Metastatic Liver Carcinoma in the Lung (tissue), 2 donors: ENCODE data around the gene GSTO2.

- PRO-cap, 2 experiments, result peak in 2 of 2 experiments; most common plus-strand start chr10:103192679 (in 1); most common minus-strand start chr10:103192508 (in 1)
Measured at GRCh38 chr10:103192399-103192776, 684 bp downstream of the NT5C2 start.

DNA sequence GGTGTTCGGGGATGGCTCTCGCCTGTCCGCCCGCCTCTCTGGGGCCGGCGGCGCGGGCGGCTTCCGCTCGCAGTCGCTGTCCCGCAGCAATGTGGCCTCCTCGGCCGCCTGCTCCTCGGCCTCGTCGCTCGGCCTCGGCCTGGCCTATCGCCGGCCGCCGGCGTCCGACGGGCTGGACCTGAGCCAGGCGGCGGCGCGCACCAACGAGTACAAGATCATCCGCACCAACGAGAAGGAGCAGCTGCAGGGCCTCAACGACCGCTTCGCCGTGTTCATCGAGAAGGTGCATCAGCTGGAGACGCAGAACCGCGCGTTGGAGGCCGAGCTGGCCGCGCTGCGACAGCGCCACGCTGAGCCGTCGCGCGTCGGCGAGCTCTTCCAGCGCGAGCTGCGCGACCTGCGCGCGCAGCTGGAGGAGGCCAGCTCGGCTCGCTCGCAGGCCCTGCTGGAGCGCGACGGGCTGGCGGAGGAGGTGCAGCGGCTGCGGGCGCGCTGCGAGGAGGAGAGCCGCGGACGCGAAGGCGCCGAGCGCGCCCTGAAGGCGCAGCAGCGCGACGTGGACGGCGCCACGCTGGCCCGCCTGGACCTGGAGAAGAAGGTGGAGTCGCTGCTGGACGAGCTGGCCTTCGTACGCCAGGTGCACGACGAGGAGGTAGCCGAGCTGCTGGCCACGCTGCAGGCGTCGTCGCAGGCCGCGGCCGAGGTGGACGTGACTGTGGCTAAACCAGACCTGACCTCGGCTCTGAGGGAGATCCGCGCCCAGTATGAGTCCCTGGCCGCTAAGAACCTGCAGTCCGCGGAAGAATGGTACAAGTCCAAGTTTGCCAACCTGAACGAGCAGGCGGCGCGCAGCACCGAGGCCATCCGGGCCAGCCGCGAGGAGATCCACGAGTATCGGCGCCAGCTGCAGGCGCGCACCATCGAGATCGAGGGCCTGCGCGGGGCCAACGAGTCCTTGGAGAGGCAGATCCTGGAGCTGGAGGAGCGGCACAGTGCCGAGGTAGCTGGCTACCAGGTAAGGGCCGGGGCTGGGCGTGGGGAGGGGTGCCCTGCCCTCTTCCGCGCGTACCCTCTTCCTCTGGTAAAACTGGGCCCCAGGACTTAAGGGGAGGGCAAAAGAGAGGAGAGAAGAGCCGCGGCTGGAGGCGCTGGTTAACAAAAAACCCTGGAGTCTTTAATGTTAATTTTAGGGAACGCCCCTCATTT lies 727 bp downstream of the INA start:
- PRO-cap, 2 experiments, result no peak in any of the 2 experiments

DNA sequence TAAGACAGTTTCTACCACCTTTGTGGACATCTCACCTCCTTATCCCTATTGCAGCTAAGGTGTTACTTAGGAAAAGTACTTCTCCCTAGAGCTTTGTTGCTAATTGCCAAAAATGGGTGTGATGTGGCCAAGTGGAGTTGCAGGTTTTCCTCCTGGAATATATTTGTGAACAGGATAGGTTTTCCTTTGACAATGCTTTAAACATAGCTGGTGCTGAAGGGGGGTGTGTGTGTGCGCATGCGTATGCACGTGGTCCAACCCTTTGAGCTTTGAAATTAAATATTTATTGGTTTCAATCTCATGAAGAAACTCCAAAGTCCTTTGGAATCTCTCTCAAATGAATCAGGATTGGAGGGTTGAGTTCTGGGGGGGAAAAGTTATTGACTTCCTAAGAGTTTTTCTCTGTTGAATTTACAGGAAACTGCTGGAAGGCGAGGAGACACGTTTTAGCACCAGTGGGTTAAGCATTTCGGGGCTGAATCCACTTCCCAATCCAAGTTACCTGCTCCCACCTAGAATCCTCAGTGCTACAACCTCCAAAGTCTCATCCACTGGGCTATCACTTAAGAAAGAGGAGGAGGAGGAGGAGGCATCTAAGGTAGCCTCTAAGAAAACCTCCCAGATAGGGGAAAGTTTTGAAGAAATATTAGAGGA lies 11.1 kb downstream of the INA start:
- PRO-cap, 2 experiments, result no peak in any of the 2 experiments

GRCh38 chr10:103395590-103396345 lies 507 bp downstream of the ATP5MK start:
- PRO-cap, 2 experiments, result no peak in any of the 2 experiments

DNA sequence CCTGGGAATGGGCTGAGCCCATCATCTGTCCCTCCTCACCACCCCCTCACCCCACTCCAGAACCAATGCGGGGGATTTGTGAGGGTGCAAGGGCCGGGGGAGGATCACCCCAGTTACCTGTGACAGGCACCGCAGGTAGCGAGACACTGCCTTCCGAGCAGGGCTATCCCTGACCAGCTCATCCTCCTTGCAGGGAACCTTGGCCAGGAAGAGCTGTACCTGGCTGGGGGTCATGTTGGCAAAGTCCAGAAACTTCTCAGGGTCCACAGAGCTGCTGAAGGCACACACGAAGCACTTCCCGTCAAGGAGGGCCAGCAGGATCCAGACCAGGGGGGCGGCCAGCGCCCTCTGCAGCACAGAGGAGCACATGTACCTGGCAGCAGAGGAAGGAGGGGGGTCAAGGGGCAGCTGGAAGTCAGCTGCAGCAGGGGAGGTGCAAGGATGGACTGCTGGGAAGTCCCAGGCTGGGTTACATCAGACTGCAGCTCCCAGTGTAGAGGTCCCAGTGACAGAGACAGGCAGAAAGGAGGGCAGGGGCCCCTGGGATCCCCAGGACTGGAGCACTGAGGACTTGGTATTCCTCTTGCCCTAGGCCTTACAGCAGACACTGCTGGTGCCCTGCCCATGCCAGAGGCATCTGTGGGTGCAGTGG lies 2.7 kb downstream of the CALHM3 start:
- PRO-cap, 2 experiments, result no peak in any of the 2 experiments

DNA sequence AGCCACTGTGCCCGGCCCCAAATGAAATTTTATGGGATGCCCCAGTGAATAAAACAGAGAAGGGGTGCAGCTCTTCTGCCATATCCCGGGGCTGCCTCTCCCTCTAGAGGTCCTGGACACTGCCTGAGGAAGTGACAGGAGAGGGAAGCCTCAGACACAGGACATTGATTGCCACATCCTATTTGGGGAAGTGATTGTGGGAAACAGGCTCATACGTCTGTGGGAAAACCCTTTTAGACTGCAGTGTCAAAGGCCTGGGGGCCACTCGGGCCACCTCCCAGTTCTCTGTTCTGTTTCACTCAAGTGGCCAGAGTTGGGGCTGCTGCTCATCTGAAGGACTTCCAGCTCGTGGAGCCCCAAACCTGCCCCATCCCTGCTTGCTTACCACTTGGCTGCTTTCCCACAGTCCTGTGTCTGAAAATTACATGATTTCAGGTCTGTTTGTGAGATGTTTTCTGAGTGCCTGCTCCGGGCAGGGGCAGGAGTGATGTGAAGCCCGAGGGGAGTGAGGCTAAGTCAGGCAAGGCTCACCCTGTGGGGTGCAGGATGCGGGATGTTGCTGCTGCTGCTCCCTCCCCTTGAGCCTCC lies 58.2 kb downstream of the NEURL1 start:
- PRO-cap, 2 experiments, result no peak in any of the 2 experiments

DNA sequence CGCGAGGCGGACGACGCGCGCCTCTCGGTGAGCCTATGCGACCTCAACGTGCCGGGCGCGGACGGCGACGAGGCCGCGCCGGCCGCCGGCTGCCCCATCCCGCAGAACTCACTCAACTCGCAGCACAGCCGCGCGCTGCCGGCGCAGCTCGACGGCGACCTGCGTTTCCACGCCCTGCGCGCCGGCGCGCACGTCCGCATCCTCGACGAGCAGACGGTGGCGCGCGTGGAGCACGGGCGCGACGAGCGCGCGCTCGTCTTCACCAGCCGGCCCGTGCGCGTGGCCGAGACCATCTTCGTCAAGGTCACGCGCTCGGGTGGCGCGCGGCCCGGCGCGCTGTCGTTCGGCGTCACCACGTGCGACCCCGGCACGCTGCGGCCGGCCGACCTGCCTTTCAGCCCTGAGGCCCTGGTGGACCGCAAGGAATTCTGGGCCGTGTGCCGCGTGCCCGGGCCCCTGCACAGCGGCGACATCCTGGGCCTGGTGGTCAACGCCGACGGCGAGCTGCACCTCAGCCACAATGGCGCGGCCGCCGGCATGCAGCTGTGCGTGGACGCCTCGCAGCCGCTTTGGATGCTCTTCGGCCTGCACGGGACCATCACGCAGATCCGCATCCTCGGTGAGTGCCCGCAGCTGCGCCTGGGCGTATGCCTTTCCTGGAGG lies 91.2 kb downstream of the NEURL1 start:
- PRO-cap, 2 experiments, result peak in 2 of 2 experiments; most common minus-strand start position 110 of the sequence (in 2)

GRCh38 chr10:103637622-103638813 lies 144.5 kb downstream of the NEURL1 start:
- PRO-cap, 2 experiments, result no peak in any of the 2 experiments

GRCh38 chr10:103647027-103647622 lies 153.6 kb downstream of the NEURL1 start:
- PRO-cap, 2 experiments, result no peak in any of the 2 experiments

GRCh38 chr10:103660095-103660305 lies 166.5 kb downstream of the NEURL1 start:
- PRO-cap, 2 experiments, result peak in 2 of 2 experiments; most common plus-strand start chr10:103660159 (in 1)

DNA sequence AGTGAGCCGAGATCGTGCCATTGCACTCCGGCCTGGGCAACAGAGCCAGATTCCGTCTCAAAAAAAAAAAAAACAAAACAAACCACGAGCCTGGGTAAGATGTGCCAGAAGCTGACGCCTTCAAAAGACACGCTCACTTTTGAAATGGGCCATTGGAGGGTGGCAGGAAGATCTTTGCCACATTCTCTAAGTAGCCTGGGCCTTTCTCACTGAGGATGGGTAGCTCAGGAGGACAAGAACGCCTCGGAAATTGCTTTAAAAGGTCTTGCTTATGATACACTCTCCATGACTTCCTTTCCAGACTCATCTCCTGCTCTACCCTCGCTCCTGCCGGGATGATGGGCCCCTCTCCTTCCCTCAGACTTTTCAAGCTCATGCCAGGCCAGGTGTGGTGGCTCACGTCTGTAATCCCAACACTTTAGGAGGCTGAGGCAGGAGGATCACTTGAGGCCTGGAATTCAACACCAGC lies 172.6 kb downstream of the SH3PXD2A start:
- PRO-cap, 2 experiments, result no peak in any of the 2 experiments

DNA sequence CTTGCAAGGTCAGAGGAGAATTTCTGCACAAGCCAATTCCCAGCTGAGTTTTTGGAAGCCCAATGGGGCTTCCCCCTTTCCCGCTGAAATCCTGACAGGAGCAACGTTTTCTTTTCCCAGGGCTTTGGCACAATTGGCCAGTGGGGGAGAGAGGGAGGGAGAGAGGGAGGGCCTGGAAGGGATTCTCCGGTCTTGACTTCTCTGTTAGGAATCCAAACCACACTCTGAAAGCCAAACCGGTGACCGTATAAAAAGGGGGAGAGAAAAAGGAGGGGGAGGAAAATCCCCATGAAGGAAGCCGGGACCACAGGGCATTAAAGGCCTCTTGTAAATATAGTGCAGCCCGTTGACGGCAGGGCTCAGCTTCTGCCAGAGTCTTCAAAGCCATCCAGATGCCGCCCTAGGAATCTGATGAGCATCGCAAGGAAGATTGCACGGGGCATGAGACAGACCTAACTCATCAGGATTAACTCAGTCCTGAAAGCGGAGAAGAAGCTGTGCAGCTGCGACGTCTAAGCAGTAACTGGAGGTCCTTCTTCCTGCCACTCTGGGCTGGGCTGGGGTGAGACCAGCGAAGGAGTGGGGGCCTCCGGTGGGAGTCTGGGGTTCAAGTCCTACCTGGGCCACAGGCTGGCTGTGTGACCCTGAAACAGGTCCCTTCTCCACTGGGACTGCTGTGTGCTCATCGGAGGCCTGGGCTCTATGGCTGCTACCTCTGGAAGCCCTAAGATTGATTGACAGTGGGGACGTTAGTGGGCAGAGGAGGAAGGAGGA lies 115.9 kb downstream of the SH3PXD2A start:
- PRO-cap, 2 experiments, result no peak in any of the 2 experiments

- PRO-cap, 2 experiments, result no peak in any of the 2 experiments
Measured at GRCh38 chr10:103746372-103747650, 108.6 kb downstream of the SH3PXD2A start.

GRCh38 chr10:103784878-103785346 lies 70.5 kb downstream of the SH3PXD2A start:
- PRO-cap, 2 experiments, result no peak in any of the 2 experiments

DNA sequence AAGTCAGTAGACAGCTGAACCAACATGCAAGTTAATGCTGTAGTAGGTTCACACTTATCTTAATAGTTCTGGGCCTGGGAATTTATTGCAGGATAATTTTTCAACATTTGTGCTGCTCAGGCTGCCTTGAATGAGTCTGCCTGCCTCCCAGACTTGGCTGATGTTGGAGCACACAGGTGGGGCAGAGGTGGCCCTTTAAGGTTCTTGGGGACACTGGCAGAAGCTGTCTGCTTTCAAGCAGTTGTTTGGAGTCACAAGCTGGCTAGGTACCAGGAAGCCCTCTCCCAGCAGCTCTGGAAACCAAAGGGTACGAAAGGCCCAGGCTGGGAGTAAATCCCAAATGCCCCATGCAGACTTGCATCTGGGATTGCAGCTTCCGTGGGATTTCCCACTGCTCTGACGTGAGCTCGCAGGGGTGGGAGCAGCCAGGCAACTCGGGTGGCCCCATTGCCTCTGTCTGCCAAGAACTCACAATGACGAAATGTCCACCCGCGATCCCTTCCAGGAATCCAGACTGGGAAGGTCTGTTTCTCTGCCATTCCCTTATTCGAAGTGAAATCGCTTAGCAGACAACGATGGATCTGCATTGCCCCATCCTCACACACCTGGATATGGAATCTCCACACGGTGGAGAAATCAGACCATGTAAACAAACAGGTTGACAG lies 20.4 kb downstream of the SH3PXD2A start:
- PRO-cap, 2 experiments, result no peak in any of the 2 experiments

GRCh38 chr10:103966883-103967074 lies 161 bp upstream of the SLK start:
- PRO-cap, 2 experiments, result peak in 2 of 2 experiments; most common minus-strand start chr10:103967025 (in 2)

GRCh38 chr10:104221848-104222156 lies 10.4 kb downstream of the CFAP43 start:
- PRO-cap, 2 experiments, result no peak in any of the 2 experiments

GRCh38 chr10:104258164-104258760 lies 3.6 kb downstream of the GSTO1 start:
- PRO-cap, 2 experiments, result no peak in any of the 2 experiments

GRCh38 chr10:104268330-104269614 lies at the start of gene GSTO2:
GSTO2 (plus strand) TSS chr10:104269184.
- PRO-cap, 2 experiments, result peak in 2 of 2 experiments; most common plus-strand start chr10:104269227 (in 1); most common minus-strand start chr10:104269000 (in 2)

GRCh38 chr10:104322310-104322962 lies 15.8 kb downstream of the ITPRIP start:
- PRO-cap, 2 experiments, result peak in 1 of 2 experiments; most common plus-strand start chr10:104322861 (in 1); most common minus-strand start chr10:104322567 (in 1)